NCI-H460 (cell line): Measurements from ENCODE around the genes FCRL1 and CD1C.

DNA sequence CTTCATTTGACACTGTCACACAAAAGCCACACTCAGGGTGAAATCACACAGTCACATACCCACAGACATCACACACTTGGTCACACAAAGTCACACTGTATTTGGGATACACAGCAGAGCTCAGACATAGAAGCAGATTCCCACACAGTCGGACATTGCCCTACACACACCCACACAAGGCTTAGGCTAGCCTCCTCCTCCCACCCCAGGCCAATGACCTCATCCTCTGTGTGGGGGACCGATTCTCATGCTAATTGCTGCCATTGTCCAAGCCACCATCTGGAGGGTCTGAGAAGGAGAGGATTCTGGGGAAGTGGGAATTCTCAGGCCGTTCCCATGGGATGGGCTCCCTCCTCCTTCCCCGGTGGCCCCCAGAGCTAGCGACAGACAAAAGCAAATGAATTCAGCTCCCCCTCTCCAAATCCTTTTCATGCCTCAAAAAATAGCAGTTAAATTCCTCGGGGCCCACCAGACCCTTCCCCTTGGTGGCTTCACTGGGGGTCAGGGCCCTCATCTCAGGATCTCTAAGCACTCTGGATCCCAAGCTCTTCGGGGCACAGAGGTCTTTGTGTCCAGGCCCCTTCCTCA, 3.5 kb downstream of the NES start:
RAMPAGE:
- cytosol, long total RNA, result no peak
- long total RNA, result no peak
- nucleus, long total RNA, result no peak

GRCh38 chr1:156675429-156676281, 1.6 kb downstream of the NES start:
RAMPAGE:
- cytosol, long total RNA, result no peak
- long total RNA, result no peak
- nucleus, long total RNA, result no peak

DNA sequence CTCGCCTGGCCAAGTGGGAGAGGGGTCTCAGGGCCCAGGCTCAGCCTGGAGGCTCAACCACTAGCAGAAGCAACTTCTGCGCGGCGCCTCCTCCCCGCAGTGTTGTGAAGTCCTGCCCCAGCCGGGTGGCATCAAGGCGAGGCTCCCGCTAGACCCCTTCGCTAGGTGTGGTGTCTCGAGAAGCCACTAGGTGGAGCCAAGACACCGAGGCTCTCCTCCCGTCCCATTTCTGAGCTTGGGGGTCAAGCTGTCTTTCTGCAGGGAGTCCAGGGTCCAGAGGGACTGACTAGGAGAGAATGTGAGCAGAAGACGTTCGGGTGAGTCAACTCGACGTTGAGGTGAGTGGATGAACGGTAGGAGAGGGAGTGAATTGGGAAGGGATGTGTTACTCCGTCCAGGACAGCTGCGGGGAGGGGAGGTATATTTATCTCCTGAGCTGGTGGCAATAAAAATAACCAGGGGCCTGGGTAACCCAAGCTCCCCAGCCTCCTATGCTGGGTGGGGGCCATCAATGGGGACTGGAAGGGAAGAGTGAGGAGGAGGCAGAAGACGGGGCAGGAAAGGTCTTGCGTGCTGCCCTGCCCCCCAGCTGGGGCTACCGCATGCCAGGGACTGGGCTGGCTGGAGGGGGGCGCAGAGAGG, 12.4 kb upstream of the NES start:
RAMPAGE:
- cytosol, long total RNA, result no peak
- long total RNA, result no peak
- nucleus, long total RNA, result no peak

DNA sequence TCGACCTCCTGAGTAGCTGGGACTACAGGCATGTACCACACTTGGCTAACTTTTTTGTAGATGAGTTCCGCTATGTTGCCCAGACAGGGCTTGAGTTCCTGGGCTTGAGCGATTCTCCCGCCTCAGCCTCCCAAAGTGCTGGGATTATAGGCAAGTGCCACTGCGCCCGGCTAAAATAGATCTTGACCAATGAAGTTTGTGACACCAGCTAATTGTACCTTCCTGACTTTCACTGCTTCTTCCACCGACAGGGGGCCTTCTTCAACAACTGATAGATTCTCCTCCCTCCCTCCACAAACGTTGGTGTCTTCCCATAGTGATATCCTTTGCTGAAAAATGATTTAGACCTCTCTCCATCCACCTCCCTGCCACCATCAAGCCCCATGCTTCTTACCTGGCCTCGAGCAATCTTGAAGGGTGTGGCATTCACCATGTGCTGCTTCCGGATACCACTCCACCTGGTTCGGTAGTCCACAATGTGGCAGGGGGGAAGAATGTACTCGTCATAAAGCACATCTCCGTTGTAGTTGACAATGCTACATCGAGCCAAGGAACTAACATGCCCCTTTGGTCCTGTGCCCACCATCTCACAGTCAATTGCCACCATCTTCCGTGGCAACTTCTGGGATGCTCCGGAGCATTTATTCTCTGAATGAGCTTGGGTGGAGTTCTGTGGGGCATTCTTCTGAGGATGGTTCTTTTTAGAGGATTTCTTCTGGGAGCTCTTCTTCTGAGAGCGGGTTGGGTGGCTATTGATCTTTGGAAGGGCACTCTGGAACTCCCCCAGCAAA, 1.6 kb upstream of the METTL25B start:
RAMPAGE:
- cytosol, long total RNA, result no peak
- long total RNA, result no peak
- nucleus, long total RNA, result no peak

GRCh38 chr1:156732101-156732569, 3.6 kb upstream of the ISG20L2 start:
RAMPAGE:
- cytosol, long total RNA, result no peak
- long total RNA, result no peak
- nucleus, long total RNA, result no peak

GRCh38 chr1:156743529-156743983, 2.7 kb upstream of the MRPL24 start:
RAMPAGE:
- cytosol, long total RNA, result no peak
- long total RNA, result no peak
- nucleus, long total RNA, result no peak

DNA sequence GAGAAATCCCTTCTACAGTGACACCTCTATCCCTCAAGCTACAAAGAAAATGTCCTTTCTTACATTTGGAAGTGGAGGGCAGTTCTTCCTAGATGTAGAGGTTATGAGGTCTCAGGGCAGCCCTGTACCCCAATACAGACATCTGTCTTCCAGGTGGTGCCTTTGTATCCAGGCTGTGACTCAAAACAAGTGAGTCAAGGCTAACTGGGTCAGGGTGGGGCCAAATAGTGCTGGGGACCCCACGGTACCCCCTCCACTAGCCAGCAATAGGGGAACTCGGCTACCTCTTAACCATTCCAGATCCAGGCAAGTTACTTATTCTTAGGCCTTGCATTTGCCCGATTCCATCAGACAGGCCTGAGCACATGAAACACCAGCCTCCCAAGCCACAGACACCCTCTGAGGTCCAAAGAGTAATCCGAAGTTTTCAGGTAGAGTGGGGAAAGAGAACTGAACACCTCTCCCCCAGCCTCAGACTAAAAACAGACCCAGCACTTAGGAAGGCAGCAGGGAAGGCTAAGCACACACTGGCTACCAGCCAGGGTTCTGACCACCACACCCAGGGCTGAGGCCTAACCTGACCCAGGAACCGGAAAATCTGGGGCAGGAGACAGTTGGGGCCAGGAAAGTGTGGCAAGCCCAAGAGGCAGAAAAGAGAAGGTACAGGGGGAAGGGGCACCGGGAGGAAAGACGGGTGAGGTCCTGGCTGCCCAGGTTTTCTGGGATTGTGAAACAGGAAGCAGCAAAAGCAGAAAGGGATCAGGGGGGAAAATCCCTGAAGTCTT, 3.1 kb downstream of the HDGF start:
RAMPAGE:
- cytosol, long total RNA, result no peak
- long total RNA, result no peak
- nucleus, long total RNA, result no peak

RAMPAGE:
- cytosol, long total RNA, result no peak
- long total RNA, result no peak
- nucleus, long total RNA, result no peak
Observed at GRCh38 chr1:156755258-156755534, 3.7 kb upstream of the HDGF start.

DNA sequence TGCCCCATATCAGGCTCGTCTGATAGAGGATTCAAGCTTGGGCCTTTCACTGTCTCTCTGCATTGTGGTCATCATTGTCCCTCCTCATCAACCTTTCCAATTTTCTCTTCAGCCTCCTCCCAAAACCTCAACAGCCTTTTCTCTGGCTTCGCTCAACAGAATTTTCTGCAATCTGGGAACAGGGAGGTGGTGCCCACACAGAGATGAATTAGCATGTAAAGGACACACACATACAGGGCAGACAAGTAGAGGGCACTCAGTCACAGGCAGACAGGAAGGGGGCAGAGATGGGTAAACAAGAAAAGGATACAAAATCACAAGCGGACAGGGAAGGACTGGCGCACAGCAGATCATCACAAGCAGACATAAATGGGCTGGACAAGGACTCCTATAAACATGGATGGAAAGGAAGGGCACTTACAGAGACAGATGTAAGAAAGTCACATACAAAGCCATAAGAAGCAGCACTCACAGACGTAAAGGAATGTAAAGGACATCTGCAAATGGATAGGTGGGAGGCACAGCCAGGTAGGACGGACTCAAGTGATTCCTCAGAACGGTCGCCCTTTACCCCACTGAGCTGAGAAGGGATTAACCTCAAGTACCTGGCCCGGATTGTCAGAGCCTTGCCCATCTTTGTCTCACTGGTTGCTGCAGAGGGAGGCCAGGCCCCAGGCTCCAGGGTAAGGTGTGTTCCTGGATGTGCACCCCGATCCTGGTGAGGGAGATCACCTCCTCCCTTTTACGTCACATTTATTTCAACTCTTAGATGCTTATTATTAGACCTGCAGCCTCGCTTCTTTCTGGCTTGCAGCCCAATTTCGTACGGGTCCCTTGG, 931 bp upstream of the PRCC start:
RAMPAGE:
- cytosol, long total RNA, result no peak
- long total RNA, result no peak
- nucleus, long total RNA, result no peak

DNA sequence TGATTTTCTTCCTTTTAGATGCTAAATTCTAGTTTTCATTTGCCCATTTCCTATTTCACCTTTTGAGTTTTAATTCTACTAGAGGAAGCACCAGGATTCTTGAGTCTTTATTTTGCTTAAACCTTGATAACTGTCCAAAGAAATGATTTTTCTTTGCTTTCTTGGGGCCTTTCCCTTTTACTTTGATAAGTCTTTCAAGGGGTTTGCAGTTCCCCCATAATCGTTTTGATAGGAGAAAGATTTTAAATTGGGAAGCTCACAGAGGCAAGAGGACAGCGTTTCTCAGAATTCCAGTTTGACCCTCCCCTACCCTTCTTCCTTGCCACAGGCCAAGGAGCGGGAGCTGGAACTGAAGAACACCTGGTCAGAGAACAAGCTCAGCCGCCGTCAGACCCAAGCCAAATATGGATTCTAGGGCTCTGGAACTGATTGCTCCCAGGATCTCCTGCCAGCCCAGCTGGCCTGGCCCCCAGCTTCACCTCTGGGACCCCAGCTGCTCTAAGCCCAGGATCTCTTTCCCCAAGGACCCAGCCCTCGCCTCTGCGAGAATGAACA, 16.5 kb downstream of the SH2D2A start:
RAMPAGE:
- cytosol, long total RNA, result no peak
- long total RNA, result no peak
- nucleus, long total RNA, result no peak

RAMPAGE:
- cytosol, long total RNA, result no peak
- long total RNA, result no peak
- nucleus, long total RNA, result no peak
Observed at GRCh38 chr1:156800672-156800944, 16.0 kb downstream of the SH2D2A start.

RAMPAGE:
- cytosol, long total RNA, result start-site peak on the minus strand at chr1:156816454-156816485, 275 and 234 reads in 2 replicates
- long total RNA, result start-site peak on the minus strand at chr1:156816456-156816505, 263 and 418 reads in 2 replicates
- nucleus, long total RNA, result start-site peak on the minus strand at chr1:156816428-156816466, 127 and 254 reads in 2 replicates
Observed at GRCh38 chr1:156815787-156816583, 663 bp downstream of the SH2D2A start.

DNA sequence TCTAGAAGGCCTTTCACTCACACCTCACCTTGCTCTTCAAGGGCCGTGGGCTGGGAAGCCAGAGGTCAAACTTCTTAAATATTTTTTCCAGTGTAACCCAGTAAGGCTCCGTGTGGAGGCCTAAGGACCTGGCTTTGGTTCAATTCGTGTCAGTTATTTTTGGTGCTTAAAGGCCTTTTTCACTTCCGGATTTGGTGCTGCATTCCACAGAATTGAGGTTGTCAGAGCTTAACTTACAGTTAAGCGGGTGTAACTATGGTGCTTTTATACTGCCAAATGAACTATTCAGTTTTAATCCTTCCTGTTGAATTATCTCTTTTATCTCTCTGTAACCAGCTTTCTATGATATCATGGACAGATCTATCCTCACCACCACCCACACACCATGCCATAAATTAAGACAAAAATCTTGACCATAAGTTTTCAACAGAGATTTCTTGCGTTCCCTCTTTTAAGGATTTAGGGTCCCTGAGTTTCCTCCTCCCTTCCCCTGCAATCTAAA, 10.2 kb upstream of the ETV3 start:
RAMPAGE:
- cytosol, long total RNA, result no peak
- long total RNA, result no peak
- nucleus, long total RNA, result no peak

DNA sequence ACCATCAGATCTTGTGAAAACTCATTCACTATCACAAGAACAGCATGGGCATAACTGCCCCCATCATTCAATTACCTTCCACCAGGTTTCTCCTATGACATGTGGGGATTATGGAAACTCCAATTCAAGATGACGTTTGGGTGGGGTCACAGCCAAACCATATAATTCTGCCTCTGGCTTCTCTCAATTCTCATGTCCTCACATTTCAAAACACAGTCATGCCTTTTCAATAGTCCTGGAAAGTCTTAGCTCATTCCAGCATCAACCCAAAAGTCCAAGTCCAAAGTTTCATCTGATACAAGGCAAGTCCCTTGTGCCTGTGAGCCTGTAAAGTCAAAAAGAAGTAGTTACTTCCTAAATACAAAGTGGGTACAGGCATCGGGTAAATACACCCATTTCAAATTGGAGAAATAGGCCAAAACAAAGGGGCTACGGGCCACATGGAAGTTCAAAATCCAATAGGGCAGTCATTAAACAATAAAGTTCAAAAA, 113.0 kb downstream of the FCRL5 start:
RAMPAGE:
- cytosol, long total RNA, result no peak
- long total RNA, result no peak
- nucleus, long total RNA, result no peak

GRCh38 chr1:157562619-157563077, 10.3 kb upstream of the FCRL5 start:
RAMPAGE:
- cytosol, long total RNA, result no peak
- long total RNA, result no peak
- nucleus, long total RNA, result no peak

RAMPAGE:
- cytosol, long total RNA, result no peak
- long total RNA, result no peak
- nucleus, long total RNA, result no peak
Observed at GRCh38 chr1:157819968-157820262, at the start of gene FCRL1. Gene FCRL1 (minus strand): TSS chr1:157820120.

RAMPAGE:
- cytosol, long total RNA, result no peak
- long total RNA, result no peak
- nucleus, long total RNA, result no peak
Observed at GRCh38 chr1:157925697-157926127, 67.7 kb upstream of the KIRREL1 start.

DNA sequence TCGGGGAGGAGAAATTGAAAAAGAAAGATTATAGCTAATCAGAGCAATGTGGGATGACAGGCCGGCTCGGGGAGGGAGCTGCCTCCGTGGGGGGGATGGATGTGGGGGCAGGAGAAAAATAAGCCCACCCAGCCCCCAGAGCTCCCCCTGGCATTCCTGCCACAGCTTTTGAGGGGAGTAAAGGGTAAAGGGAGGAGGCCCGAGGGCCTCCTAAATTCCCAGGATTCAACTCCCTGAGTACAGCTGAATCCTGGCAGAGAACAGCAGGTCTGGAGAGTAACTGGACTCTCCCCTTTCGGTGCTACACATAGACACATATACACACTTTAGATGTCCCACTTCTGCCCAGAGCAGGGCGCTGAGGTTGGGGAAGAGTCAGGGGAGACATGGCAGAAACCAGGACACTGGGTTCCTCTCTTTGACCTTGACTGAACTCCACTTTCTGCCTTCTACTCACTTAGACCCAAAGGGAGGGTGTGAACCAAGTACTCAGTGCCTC, 3.0 kb downstream of the KIRREL1 start:
RAMPAGE:
- cytosol, long total RNA, result no peak
- long total RNA, result no peak
- nucleus, long total RNA, result no peak

DNA sequence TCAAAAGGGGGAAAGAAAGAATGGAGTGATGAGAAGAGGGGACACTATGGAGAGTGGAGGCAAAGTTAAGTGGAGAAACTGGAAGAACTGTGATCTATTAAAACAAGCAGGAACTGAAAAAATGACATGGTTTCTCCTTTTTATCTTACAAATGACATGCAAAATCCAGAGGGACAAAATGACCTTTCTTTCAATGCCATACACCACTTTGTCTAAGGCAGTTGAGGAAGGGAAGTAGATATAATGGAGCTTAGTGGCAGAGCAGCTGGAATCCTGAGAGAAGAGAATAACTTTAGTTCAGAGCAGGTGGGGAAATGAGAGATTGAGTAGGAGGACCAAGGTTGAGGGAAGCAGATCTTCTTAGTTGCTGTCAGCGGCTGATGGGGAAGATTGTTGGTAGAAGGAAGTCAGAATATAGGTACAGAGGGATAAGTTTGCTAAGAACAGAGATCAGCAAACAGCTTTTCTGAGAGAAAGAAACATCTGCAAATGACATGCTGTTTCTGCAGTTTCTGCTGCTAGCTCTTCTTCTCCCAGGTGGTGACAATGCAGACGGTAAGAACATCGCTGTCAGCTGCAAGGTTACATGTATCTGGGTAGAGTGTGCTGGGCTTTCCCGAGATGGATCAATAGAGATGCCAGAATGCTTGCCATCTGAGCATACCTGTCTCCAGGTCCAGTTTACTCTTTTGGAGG, at the start of gene CD1C:
TSS of gene CD1C (plus strand) at position 353 of the 696 bp plus-strand sequence.
RAMPAGE:
- cytosol, long total RNA, result no peak
- long total RNA, result no peak
- nucleus, long total RNA, result no peak

DNA sequence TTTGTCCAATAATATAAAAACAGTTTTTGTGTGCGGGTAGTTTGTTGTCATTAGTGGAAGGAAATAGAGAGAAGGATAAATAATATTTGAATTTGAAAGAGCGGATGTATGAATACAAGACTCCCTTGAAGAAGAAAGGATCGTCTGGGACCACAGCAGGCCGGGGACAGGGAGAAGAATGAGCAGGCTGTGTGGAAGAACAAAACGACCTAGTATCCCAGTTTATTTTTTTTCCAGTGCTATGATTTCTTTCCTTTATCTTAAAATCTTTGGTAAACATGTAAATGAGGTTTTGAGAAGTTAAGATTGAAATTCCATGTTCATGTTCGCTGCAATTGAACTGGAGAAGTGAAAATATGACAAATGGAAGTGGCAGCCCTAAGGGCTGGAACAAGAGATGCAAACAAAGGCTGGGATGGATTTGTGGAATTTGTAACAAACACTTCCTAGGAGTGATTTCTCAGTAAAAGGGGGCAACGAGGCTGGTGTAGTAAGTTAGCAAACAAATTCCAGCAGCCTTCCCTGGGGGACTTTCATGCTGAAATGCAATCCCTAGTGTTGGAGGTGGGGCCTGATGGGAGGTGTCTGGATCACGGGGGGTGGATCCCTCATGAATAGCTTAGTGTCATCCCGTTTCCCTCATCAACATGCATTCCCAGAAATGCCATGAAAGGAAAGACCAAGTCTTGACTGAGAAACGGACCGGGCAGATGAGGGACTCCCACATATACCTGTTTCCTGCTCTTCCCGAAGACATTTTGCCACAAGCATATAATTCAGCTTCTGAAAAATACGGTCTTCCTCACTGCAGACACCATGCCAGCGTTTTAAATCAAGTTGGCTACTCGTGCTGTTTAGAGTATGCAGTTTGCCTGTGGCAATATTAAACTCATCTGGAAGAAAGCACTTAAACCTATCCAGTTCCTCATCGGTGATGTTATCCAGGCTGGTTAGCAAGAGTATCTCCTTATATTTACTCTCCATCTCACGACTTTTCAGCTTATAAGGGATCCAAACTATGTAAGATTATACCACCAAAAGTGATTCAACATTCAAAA, 2.9 kb downstream of the PYDC5 start:
RAMPAGE:
- cytosol, long total RNA, result no peak
- long total RNA, result no peak
- nucleus, long total RNA, result no peak